NCI-H460 (cell line): ENCODE results near the genes OR2AG1 and SCUBE2.

DNA sequence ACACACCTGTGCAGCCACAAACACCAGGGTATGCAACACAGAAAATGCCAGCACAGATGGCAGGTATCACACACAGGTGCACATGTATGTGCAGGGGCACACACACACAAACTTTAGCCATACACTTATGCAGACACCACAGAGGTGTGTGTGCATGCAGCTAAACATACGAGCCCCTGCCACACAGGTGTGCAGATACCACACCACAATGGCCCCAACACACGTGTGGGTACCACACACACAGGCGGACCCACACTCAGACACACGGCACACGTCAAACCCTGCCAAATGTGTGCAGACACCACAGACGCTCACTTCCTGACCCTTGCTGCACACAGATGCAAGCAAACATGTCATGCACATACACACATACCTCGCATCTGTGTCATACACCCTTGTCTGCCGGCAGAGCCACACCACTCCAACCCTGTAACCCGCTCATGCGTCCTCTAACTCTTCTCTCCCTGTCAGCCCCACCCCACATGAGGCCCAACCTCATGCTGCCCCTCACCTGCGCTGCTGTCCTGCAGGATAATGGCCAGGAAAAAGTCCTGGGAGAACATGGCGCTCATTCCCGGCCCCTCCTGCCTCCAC is 14.1 kb downstream of the SMPD1 start:
RAMPAGE:
- cytosol, long total RNA = no peak
- long total RNA = no peak
- nucleus, long total RNA = no peak

RAMPAGE:
- cytosol, long total RNA = no peak
- long total RNA = no peak
- nucleus, long total RNA = no peak
Observed at GRCh38 chr11:6567041-6567540, 36.3 kb downstream of the RRP8 start.

DNA sequence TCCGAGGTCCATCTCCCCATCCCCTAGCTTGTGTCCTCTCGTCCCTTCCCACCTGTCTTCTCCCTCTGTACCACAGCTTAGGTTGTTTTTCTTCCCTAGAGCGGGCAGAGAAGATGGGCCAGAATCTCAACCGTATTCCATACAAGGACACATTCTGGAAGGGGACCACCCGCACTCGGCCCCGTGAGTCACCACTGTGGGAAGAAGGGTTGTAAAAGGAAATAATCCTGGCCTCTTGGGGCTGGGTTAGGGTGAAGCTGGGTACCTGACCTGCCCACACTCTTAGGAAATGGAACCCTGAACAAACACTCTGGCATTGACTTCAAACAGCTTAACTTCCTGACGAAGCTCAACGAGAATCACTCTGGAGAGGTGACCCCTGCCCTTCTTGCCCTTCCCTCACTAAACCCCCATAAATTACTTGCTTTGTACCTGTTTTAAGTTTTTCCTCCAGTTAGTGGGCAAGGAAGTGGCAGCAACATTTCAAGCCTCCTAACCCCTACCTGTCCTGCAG is 3.2 kb downstream of the TAF10 start:
RAMPAGE:
- cytosol, long total RNA = no peak
- long total RNA = no peak
- nucleus, long total RNA = no peak

DNA sequence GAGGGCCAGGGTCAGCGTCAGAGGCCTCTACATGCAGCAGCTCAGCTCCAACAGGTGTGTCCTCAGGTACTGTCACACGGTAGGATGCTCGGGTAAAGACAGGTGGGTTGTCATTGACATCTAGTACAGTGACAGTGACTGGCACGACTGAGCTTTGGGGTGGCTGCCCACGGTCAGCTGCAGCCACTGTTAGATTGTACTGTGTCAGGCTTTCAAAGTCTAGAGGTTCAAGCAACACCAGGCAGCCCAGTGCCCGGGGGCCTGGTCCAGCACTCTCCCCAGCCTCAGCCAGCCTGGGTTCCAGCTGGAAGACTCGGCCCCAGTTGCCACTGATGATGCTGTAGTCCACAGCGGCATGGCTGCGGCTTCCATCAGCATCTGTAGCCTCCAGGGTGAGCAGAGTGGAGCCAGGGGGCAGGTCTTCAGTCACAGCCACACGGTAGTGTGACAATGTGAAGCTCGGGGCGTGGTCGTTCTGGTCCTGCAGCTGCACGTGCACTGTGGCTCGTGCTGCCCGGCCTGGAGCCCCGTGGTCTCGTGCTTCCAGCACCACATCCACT is 4.6 kb upstream of the TPP1 start:
RAMPAGE:
- cytosol, long total RNA = no peak
- long total RNA = no peak
- nucleus, long total RNA = no peak

RAMPAGE:
- cytosol, long total RNA = no peak
- long total RNA = no peak
- nucleus, long total RNA = no peak
Observed at GRCh38 chr11:6656170-6657484, 1.0 kb upstream of the DCHS1 start.

DNA sequence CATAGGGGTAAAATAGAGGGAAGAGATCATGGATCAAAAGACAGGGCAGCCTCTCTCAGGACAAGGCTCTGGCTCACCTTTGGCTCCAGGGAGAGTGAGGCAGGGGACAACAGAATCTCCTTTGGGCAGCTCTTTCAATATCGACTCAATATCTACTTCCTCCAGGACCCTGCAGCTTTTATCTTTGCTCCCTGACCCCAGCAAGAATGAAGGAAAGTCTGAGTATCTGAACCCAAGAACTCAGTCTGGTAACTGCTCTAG is at the start of gene OR2AG1:
OR2AG1 (plus strand) TSS at position 180 of the 261 bp plus-strand sequence.
RAMPAGE:
- cytosol, long total RNA = no peak
- long total RNA = no peak
- nucleus, long total RNA = no peak

GRCh38 chr11:7643091-7643735 is 30.1 kb downstream of the CYB5R2 start:
RAMPAGE:
- cytosol, long total RNA = no peak
- long total RNA = no peak
- nucleus, long total RNA = no peak

RAMPAGE:
- cytosol, long total RNA = no peak
- long total RNA = no peak
- nucleus, long total RNA = no peak
Observed at GRCh38 chr11:7697537-7698518, 8.4 kb downstream of the OVCH2 start.

RAMPAGE:
- cytosol, long total RNA = no peak
- long total RNA = no peak
- nucleus, long total RNA = no peak
Observed at GRCh38 chr11:7905407-7906727, 25.2 kb downstream of the OR10A6 start.

GRCh38 chr11:8066849-8067489 is 14.0 kb upstream of the TUB start:
RAMPAGE:
- cytosol, long total RNA = no peak
- long total RNA = no peak
- nucleus, long total RNA = no peak

DNA sequence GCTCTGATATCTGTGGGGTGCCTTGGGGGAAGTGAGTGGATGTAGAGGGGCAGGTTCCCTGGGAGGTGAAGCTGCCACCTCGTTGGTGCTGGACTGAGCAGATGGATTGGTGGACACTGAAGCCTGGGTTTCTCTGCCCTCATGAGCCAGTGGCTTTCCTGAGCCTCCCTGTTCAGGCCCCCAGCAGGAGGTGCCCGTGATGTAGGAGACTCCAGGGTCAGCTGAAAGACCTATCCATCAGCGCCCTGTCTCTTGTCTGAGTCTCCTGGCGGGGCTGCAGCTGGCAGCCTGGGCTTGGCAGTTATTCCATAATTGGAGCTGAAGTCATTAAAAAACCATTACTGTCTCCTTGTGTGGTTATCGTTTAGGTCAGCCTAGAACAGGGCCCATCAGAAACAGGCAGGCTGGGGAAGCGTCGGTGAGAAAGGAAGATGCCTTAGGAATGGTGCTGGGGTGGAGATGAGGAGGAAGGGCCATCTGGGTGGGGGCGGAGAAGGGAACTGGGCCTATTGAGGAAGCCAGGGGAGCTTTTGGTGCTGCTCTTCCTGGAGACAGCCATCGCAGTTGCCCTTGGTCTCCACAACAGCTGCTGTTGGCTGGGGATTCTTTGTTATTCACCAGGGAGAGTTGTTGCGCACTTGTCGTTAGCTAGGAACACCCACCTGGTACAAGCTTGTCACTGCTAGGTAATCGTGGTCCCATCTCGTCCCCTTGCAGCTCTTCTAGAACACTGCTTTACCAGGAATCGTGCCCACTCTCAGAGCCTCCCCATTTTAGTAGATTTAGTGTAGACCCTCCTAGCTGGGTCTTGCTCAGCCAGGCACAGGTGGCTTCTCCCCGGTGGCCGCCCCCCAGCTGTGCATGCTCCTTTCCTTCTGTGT is 5.1 kb downstream of the TUB start:
RAMPAGE:
- cytosol, long total RNA = no peak
- long total RNA = no peak
- nucleus, long total RNA = no peak

GRCh38 chr11:8268085-8268352 is 4.3 kb upstream of the LMO1 start:
RAMPAGE:
- cytosol, long total RNA = no peak
- long total RNA = no peak
- nucleus, long total RNA = no peak

DNA sequence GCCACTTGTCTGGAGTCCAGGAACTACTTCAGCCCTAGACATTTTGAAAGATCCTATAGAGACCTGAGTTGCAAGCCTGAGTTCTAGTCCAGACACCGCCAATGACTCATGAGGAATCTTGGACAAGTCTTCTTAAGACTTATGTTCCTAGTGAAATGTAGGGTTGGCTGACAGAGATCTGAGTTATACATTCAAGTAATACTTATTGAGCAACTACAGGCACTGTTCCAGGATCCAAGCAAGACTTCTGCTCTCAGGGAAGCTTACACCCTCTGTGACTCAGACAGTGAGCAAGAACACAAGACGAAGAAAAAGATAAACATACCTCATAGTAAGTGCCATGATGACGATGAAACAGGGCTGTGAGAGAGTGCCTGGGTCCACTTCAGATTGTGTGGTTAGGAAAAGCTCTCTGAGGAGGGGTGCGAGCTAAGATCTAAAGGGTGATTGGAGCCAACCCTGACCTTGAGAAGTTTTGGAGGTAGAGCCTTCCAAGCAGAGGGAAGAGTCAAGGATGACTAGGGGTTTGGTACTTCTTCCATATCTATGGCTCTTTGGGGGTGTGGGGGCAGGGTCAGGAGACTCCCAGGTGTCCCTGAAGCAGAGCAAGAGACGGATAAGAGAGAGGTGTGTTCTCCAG is 10.3 kb upstream of the STK33 start:
RAMPAGE:
- cytosol, long total RNA = no peak
- long total RNA = no peak
- nucleus, long total RNA = no peak

GRCh38 chr11:8707351-8708357 is 25.1 kb downstream of the RPL27A start:
RAMPAGE:
- cytosol, long total RNA = no peak
- long total RNA = no peak
- nucleus, long total RNA = no peak

RAMPAGE:
- cytosol, long total RNA = no peak
- long total RNA = no peak
- nucleus, long total RNA = no peak
Observed at GRCh38 chr11:8708799-8709758, 26.5 kb downstream of the RPL27A start.

DNA sequence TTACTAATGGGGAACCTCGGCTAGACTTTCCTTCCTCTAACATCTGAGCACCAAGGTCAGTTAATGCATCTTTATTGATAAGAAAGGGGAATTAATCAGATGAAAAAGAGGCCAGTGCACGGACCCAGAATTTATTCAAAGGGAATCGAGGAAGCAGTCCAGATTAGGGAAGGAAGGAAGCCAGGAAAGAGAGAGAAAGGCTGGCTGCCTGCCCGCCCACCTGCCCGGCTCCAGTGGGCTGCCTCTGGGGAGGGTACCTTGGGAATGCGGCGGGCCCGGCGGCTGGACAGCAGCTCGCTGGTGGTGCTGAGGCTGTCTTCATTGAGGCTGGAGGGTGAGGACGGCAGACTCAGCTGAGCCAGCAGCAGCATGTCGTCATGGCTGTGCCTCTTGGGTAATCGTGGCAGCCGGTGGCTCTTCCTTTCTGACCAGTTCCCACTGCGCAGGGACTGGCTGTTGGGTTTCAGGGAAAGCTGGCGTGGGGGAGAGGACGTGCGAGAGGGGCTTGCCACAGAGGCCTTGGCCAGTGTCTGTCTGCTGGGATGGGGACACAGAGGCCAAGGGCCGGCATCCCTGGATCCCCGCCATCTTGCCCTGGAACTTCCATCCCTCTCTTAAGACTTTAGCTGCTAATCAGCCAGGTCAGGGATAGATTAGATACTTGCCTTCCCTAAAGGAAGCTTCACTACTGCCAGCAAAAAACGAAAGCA is 32.9 kb downstream of the RPL27A start:
RAMPAGE:
- cytosol, long total RNA = no peak
- long total RNA = no peak
- nucleus, long total RNA = no peak

DNA sequence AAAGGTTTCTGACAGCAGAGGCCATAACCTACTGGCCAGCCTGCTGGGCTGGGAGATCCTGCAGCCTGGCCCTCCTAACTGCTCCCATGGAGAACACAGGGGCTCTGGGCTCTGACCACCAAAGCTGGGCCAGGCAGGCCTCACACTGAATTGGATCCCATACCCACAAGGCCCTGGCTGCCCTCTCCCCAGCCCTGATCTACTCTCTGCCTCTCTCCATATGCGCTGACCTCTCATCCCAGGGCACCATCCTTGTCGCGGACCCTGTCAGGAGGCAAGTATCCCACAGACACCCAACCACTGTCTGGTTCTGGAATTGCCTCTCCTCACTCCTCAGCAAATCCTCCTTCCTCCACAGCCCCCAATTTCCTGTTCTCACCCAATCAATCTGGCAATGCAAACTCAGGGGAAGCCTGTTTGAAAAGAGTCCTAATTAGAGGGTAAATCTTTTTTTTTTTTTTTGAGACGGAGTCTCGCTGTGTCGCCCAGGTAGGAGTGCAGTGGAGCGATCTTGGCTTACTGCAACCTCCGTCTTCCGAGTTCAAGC is 33.7 kb downstream of the RPL27A start:
RAMPAGE:
- cytosol, long total RNA = no peak
- long total RNA = no peak
- nucleus, long total RNA = no peak

DNA sequence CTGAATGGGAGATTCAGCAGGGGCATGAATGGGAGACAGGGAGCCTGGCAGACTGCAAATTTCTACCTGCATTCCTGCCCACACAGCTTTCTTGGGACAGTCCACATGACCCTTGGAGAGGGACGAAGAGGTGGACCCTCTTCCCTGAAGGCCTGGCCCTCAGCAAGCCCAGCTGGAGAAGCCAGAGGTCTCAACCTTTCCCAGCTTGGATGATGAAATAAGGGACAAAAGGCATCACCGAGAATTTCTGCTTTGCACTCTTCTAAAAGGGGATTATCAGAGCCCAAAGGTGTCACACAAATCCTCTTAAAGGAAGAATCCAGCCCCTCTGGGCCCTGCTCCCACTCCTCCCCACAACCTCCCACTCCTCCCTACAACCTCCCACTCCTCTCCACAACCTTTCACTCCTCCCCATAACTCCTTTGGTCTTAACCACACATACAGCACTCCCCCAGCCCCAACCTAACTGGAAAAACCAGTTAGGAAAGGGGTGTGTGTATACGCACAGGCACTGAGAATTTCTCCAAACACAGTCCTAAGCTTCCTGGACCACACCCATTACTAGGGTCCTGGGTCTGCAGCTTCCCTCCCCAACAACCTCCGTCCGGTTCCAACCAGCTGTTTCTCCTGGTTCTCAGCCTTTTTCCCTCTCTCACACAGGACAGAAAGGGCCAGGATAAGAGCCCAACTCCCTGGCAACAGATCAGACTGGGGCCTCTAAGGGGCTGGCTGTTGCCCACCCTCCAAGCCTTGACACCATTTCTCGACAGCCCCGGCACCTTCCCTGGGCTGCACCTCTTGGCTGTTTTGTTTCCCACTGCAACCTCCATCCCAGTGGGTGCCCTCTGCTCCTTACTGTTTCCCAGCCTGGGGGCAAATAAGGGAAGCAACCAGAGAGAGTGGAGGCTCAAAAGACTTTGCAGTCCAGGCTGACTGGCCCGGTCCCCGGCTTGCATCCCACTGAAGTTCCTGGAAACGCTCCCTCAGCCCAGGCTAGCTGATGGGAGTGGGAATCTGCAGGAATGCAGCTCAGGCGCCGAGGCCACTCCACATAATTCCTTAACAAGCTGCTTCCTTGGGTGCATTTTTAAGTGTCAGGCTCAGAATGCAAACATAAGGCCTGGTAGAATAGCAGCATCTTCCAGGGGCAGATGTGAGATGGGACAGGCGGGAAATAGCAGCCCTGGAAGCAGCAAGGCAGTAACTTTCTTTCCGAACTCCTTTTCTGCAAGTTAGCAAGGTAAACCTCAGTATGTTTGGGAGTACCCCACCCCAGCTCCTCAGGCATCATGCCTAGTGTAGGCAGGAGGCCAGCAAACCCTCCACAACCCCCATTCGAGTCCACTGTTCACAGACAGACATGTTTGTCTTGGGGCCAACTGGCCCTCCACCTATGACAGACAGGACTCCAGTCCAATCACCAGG is 38.8 kb downstream of the RPL27A start:
RAMPAGE:
- cytosol, long total RNA = no peak
- long total RNA = no peak
- nucleus, long total RNA = no peak

DNA sequence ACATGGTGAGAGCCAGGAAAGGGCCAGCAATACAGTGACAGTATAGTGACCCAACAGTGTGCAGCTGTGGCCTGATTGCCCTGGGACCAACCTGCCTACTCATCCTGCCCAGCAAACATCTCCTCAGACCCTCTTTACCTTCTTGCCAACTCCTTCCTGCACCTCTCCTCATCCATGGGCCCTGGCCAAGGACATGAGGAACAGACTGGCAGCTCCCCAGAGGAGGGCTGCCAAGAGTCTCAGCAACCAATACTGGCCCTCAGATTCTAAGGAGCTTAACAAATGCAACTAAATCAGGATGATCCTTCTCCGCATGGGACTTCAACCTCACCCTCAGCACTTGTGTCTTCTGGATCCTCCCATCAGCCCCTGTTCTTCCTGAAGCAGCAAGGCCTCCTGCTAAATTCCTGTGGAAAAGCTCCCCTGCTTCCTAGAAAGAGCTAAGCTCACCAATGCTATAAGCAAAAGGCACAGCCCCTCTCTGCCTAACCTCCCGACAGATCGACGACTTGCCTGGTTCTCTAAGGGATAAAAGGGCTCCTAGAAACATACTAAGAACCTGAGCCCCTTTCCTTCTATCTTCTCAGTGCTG is 50.7 kb downstream of the DENND2B start:
RAMPAGE:
- cytosol, long total RNA = no peak
- long total RNA = no peak
- nucleus, long total RNA = no peak

GRCh38 chr11:9090609-9092069 is at the start of gene SCUBE2:
Gene SCUBE2, minus strand, starts transcription at chr11:9091599.
RAMPAGE:
- cytosol, long total RNA = no peak
- long total RNA = no peak
- nucleus, long total RNA = no peak